ENCODE results near the gene FREM3.

DNA sequence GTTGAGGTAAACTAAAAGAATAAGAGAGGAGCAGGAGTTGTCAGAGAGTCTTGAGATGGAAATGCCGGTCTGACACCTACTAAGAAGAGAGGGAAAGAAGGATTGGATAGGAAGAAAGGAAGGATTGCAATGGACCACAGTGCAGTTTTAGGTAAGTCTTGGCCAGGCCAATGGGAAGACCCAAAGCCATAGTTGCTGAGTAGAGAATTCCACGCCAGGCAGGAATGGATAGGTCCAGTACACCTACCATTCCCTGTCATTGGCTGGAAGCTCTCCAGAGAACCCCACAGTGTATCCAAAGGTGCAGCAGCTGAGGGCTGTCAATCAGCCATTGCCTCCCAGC lies 80.1 kb upstream of the SCOC start:
- PRO-cap: no peak

DNA sequence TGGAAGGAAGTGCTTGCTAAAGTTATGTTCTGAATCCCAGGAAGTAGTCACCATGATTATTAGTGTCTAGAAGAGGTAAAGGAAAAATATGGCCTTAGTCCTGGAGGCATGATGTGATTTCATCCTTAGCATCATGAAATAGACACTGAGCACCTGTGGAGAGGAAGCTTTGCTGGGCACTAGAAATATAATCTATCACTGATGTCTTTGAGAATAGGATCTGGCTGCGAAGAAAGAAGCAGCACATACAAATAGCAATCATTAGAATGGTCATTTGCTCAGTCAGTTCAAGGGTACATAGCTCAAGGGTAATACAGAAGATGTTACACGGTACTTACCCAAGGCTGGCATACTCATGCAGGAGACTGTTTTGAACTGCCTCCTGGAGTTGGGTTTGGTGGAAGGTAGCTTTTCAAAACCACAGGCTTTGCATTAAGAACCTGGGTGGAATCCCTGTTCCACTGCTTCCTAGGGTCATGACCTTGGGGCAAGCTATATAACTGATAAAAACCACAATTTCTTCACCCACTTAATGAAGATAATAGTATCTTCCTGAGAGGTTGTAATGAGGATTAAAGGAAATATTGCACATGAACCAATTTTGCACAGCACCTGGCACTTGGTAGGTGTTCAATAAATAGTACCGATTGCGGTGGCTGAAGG lies 36.6 kb downstream of the TBC1D9 start:
- PRO-cap: no peak

- PRO-cap: no peak
These were observed 112.0 kb downstream of the ZNF330 start for GRCh38 chr4:141332374-141333424.

DNA sequence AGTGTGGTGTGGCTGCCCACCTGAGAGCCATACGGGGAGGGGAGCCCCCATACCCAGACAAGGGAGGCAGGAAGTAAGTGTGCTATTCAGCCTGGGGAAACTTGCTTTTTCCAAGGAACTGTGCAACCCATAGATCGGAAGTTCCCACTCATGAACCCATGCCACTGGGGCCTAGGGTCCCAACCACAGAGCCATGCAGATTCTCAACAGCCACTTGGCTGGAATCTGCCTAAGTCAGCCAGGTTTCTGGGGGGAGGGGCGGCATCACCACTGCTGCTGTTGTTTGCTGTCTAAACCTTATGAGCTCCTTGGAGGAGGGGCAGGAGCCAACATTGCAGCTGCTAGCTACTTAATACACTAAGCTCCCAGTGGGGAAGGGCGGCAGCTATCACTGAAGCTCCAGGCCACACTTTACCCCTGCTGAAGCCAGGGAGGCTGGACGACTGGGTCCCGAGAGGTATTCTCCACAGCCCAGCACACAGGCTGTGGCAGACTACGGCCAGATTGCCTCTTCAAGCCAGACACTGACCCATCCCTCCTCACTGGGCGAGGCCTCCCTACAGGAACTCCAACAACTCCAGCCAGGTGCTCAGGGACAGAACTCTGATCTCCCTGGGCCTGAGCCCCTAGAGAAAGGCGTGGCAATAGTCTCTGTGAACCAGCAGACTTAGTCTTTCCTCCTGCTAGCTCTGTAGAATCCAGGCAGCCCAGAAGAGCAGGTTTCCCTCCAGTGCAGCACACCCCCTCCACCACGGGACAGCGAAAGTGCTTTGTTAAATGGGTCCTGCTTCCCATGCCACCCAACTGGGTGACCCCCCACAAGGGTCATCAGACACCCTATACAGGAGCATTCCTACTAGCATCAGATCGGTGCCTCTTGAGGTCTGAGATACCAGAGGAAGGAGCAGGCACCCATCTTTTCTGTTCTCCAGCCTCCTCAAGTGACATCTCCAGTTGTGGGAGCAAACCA lies 410.2 kb downstream of the INPP4B start:
- PRO-cap: no peak

- PRO-cap: unidirectional peak, minus-strand start at chr4:142550271
These were observed 296.0 kb downstream of the INPP4B start for GRCh38 chr4:142550100-142550588.

DNA sequence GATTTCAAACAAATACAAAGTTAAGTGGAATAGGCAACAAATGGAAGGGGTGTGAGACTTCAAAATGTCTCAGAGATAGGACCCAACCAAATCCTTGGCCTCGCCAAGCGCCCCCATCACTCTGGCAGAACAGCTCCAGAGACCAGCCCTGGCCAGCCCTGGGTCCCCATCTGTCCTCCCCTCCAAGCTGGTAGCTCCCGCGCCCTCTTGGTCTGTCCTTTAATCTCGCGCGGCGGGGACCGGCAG lies 1.2 kb upstream of the GAB1 start:
- PRO-cap: unidirectional peak, plus-strand start at position 127 of the sequence

GRCh38 chr4:143348125-143349083 lies 11.7 kb downstream of the GAB1 start:
- PRO-cap: unidirectional peak, minus-strand start at chr4:143348423

- PRO-cap: no peak
These were observed 66.0 kb downstream of the GAB1 start for GRCh38 chr4:143402479-143403208.

GRCh38 chr4:143417892-143418563 lies 81.4 kb downstream of the GAB1 start:
- PRO-cap: no peak

- PRO-cap: bidirectional peak, plus-strand start at chr4:143513529, minus-strand start at chr4:143513351
These were observed 410 bp upstream of the SMARCA5 start for GRCh38 chr4:143513178-143513405.

GRCh38 chr4:143700553-143700852 lies at the start of gene FREM3:
FREM3 (minus strand) TSS chr4:143700675.
- PRO-cap: no peak

- PRO-cap: no peak
These were observed 28.1 kb downstream of the OTUD4 start for GRCh38 chr4:145152257-145152821.

DNA sequence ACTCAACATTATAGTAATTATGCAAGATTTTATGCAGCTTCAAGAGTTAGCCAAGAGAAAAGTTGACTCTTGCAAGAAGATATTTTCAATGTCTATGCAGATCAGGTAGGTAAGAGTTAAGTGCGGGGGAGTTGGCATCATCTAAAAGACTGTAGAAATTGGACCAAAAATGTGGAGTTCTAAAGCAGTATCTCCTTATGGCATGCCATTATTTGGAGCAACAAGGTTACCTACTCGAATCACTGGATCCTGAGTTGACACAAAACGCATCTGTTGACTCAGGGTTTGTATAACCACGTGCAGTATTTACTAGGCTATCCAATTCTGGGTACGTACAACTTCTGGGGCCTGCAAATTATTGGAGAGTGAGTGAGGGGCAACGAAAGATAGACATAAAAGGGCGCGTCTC lies 662 bp upstream of the SMAD1 start:
- PRO-cap: no peak

- PRO-cap: no peak
These were observed 5.9 kb downstream of the SMAD1 start for GRCh38 chr4:145487563-145487992.

- PRO-cap: no peak
These were observed 64.0 kb downstream of the SMAD1 start for GRCh38 chr4:145545605-145546195.

DNA sequence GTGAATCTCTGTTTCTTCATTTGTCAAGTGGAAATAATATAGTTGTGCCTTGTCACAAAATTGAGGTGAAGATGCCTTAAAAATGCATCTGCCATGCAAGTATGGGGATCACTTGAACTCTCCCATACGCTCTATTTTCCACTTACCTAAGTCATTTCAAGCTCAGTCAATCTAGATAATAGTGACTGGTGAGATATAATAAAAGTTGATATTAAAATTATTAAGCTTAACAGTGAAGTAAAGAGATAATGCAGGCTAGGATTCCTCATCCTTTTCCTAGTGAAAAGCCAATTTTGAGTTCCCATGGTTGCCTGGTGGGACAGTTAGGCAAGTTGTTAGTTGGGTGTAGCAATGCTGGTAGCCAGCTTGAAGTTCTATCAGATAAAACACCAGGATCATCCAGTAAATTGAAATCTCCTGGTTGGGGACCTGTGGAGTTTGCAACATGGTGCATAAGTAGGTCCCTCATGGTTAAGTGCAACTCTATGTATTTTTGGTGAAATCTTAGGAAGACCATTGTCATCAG lies 59.2 kb upstream of the MMAA start:
- PRO-cap: unidirectional peak, plus-strand start at position 243 of the sequence

- PRO-cap: no peak
These were observed 51.4 kb downstream of the ZNF827 start for GRCh38 chr4:145887201-145887572.

DNA sequence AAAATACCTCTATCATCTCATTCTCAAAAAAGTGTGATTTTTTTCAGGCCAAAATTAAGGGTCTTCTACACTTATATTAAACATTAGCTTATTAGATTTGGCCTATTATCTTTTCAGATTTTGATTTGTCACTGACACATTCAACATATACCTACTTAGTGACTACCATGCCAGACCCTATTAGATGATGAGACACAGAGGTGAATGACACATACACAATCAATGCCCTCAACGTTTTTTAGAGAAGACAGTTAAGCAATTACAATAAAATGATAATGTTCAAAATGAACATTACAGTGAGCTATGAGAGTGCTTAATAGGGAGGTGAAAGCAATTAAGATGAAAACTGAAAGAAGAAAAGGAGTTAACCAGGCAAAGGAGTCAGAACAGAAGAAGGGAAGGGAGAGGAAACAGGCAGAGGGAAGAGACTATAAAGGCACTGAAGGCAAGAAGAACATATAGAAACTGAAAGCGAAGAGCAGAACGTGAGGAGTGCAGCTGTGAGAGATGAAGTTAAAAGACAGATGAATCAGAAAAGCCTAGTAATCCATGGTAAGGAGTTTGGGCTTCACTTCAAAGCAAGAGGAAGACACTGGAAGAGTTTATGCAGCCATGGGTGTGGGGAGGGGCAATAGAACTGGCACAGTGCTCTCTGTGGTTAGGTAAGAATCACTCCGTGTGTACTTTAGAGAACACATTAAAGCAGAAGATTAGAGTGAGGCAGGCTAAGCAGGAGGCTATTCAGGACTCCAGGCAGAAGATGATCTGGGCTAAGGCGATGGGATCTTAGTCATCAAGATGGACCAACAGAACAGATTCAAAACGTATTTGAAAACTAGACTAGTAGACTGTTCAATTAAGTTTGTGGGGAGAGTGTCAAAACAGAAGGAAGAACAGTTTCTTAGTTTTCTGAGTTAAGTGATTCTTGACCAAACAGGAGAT lies 119.1 kb downstream of the REELD1 start:
- PRO-cap: no peak

- PRO-cap: no peak
These were observed 151.4 kb downstream of the REELD1 start for GRCh38 chr4:146365742-146366047.

- PRO-cap: no peak
These were observed 188.3 kb upstream of the EDNRA start for GRCh38 chr4:147292452-147293052.